ENCODE data around the gene SPDL1.

DNA sequence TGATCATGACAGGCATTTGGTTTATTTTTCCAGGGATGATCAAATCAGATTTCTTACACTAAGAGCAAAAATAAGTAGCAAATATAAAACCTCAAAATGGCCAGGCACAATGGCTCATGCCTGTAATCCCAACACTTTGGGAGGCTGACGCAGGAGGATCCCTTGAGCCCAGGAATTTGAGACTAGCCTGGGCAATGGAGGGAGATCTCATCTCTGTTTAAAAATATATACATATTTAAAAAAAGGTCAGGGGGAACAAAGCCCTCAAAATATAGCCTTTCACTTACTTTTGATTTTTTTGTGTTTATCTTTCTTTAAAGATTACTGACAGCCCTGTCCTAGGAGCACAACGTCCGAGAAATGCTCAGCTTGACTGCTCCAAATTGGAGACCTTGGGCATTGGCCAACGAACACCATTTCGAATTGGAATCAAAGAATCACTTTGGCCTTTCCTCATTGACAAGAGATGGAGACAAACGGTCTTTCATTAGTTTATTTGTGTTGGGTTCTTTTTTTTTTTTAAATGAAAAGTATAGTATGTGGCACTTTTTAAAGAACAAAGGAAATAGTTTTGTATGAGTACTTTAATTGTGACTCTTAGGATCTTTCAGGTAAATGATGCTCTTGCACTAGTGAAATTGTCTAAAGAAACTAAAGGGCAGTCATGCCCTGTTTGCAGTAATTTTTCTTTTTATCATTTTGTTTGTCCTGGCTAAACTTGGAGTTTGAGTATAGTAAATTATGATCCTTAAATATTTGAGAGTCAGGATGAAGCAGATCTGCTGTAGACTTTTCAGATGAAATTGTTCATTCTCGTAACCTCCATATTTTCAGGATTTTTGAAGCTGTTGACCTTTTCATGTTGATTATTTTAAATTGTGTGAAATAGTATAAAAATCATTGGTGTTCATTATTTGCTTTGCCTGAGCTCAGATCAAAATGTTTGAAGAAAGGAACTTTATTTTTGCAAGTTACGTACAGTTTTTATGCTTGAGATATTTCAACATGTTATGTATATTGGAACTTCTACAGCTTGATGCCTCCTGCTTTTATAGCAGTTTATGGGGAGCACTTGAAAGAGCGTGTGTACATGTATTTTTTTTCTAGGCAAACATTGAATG, 12.8 kb downstream of the MAT2B start:
- PRO-cap, 4 experiments: no peak in any of the 4 experiments
- RAMPAGE, long total RNA, 4 experiments: no peak in any of the 4 experiments

DNA sequence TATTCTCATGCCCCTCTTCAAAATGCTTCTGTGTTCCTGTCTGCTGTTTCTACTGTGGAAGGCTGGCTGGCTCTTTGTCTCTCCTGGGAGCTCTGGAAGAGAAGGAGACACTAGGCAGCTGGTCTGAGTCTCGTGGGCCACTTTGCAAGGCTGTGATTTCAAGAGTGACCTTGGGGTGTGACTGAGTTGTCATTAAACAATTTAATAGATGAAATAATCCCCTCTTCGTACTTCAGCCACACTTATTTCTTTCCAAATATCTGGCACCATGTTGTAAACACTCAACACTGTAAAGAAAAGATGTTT, 200.6 kb downstream of the MAT2B start:
- PRO-cap, 4 experiments: no peak in any of the 4 experiments
- RAMPAGE, long total RNA, 4 experiments: no peak in any of the 4 experiments

DNA sequence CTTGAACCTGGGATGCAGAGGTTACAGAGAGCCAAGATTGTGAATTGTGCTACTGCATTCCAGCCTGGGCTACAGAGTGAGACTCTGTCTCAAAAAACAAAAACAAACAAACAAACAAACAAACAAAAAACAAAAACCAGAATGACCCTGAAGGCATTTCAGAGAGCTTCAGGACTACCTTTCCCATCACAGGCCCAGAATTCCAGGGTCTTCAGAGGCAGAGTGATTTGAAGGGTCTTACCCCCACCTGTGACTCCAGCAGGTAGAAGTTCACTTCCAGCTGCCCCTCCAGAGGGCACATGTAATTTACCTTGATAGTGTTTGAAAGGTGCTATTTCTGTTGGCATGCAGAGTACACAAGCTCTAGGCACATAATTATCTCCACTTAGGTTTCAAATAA, 952.3 kb downstream of the MAT2B start:
- PRO-cap, 4 experiments: no peak in any of the 4 experiments
- RAMPAGE, long total RNA, 4 experiments: no peak in any of the 4 experiments

DNA sequence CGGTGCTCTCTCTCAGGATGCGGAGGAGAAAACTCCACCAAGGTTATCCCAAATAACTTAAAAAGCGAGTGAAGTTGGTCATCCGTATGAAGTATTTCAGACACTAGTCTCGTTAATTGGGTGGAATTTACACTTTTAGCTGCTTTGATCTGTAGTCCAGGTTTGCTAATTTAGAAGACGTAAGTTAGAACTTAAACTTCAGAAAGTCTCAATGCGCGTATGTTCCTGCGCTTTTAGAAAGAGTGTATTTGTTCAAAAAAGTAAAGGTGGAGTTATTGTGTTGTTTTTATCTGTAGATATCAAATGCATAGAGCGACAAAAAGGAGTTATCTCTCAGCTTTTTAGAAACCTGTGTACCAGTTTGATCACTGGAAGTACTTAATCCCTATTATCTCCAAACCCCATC, 654.0 kb upstream of the TENM2 start:
- PRO-cap, 4 experiments: peak in 4 of 4 experiments; most common plus-strand start position 255 of the sequence (in 4)
- RAMPAGE, long total RNA, 4 experiments: no peak in any of the 4 experiments

GRCh38 chr5:167790422-167790896, 501.0 kb upstream of the WWC1 start:
- PRO-cap, 4 experiments: no peak in any of the 4 experiments
- RAMPAGE, long total RNA, 4 experiments: no peak in any of the 4 experiments

DNA sequence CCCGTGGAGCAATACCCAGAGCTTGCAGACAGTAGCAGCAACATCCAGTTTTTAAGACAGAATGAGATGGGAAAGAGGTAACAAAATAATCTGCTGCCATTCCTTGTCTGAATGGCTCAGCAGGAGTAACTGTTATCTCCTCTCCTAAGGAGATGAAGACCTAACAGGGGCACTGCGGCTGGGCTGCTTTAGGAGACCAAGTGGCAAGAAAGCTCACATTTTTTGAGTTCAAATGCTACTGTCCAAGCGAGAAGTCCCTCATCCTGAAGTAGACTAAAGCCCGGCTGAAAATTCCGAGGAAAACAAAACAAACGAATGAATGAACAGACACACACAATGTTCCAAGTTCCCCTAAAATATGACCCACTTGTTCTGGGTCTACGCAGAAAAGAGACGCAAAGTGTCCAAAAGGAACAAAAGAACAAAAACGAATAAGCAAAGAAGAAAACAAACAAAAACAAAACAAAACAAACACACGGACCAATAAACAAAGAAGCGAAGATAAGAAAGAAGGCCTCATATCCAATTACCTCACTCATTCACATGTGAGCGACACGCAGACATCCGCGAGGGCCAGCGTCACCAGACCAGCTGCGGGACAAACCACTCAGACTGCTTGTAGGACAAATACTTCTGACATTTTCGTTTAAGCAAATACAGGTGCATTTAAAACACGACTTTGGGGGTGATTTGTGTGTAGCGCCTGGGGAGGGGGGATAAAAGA, 28.6 kb upstream of the WWC1 start:
- PRO-cap, 4 experiments: no peak in any of the 4 experiments
- RAMPAGE, long total RNA, 4 experiments: no peak in any of the 4 experiments

DNA sequence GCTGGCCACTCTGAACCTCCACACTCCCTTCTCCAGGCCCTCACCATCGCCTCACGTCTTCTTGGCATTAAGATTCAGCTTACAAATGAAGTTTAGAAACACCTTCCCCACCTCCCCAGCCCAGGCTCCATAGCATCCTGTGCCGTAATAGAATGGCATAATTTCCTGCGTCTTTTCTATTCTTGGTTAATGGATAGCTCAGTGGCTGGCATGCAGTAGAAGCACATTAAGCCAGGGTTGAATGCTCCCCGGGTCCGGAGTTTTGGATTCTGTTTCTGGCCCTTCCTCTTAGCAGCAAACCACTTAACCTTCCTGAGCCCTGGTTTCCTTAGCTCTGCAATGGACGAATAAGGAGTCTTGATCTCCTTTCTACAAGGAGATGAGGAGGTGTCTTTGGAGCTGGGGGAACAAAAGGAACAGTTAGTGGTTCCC, 13.9 kb downstream of the WWC1 start:
- PRO-cap, 4 experiments: no peak in any of the 4 experiments
- RAMPAGE, long total RNA, 4 experiments: no peak in any of the 4 experiments

GRCh38 chr5:168328830-168329268, 37.4 kb downstream of the WWC1 start:
- PRO-cap, 4 experiments: no peak in any of the 4 experiments
- RAMPAGE, long total RNA, 4 experiments: no peak in any of the 4 experiments

DNA sequence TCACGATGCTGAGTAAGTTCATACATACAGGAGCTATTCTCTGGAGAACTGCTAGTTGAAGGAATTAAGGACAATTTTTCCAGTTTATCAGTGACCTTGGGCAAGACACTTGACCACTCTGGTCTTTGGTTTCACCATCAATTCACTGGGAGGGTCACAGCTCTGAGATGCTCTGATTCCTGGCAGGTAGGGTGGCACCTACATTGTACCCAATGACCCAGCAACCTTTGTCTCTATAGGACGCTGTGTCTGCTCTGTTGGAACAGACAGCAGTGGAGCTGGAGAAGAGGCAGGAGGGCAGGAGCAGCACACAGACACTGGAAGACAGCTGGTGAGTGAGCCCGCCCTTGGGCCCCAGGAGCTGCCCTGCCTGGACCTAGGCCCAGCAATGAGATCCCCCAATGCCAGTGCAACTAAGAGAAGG, 42.0 kb upstream of the RARS1 start:
- PRO-cap, 4 experiments: no peak in any of the 4 experiments
- RAMPAGE, long total RNA, 4 experiments: no peak in any of the 4 experiments

DNA sequence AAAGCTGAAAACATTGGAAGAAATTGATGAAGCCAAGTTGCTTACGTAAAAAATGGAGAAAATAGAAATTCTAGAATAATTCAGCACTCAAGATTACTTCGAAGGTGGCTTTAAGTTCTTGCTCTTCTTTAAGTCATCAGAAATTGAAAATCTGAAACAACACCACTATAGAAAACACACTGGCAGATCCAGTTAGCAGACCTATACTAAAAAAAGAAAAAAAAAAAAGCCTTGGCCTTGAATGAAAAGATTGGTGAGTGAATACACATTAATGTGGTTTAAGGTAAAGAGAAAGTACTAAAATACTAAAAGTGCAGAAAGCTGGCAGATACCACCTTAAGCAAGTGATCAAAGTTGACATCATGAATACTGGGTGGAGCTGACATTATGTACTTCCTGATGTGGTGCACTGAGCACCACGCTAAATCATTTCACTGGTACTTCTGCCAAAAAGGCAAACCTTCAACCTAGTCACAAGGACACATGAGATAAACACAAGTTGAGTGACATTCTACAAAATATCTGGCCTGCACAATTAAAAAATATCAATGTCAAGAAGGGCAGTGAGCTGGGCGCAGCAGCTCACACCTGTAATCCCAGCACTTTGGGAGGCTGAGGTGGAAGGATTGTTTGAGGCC, 33.7 kb upstream of the PANK3 start:
- PRO-cap, 4 experiments: no peak in any of the 4 experiments
- RAMPAGE, long total RNA, 4 experiments: no peak in any of the 4 experiments

DNA sequence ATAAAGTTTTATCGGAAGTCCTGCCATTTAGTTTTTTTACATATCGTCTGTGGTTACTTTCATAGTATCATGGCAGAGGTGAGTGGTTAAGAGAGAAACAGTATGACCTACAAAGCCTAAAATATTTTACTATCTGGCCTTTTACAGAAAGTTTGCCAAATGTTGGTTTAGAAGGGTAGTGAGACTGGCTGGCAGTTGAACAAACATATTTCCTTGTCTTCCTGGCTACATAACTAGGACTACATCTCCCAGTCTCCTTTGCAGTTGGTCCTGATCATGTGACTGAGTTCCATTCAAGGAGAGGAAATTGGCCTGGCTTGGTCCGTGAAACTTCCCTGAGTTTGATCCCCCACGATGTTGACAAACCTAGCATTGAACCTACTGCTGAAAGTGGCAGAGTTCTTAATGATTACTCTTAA, 280.9 kb downstream of the SLIT3 start:
- PRO-cap, 4 experiments: no peak in any of the 4 experiments
- RAMPAGE, long total RNA, 4 experiments: no peak in any of the 4 experiments

- PRO-cap, 4 experiments: peak in 4 of 4 experiments; most common plus-strand start chr5:169583788 (in 4); most common minus-strand start chr5:169583452 (in 1)
- RAMPAGE, long total RNA, 4 experiments: start-site peak on the plus strand in 4 of 4 experiments, at chr5:169583736-169583788 at its widest, 37 to 313 reads per replicate
These were observed at the start of gene SPDL1 for GRCh38 chr5:169583194-169584276. SPDL1 (plus strand) TSS chr5:169583773.

GRCh38 chr5:169980631-169981116, 379 bp upstream of the INSYN2B start:
- PRO-cap, 4 experiments: no peak in any of the 4 experiments
- RAMPAGE, long total RNA, 4 experiments: no peak in any of the 4 experiments

GRCh38 chr5:170283494-170283934, 14.1 kb downstream of the LCP2 start:
- PRO-cap, 4 experiments: no peak in any of the 4 experiments
- RAMPAGE, long total RNA, 4 experiments: no peak in any of the 4 experiments

GRCh38 chr5:170386555-170387144, 2.5 kb downstream of the KCNMB1 start:
- PRO-cap, 4 experiments: no peak in any of the 4 experiments
- RAMPAGE, long total RNA, 4 experiments: no peak in any of the 4 experiments

- PRO-cap, 4 experiments: no peak in any of the 4 experiments
- RAMPAGE, long total RNA, 4 experiments: no peak in any of the 4 experiments
These were observed 1.6 kb upstream of the KCNMB1 start for GRCh38 chr5:170390687-170391172.

DNA sequence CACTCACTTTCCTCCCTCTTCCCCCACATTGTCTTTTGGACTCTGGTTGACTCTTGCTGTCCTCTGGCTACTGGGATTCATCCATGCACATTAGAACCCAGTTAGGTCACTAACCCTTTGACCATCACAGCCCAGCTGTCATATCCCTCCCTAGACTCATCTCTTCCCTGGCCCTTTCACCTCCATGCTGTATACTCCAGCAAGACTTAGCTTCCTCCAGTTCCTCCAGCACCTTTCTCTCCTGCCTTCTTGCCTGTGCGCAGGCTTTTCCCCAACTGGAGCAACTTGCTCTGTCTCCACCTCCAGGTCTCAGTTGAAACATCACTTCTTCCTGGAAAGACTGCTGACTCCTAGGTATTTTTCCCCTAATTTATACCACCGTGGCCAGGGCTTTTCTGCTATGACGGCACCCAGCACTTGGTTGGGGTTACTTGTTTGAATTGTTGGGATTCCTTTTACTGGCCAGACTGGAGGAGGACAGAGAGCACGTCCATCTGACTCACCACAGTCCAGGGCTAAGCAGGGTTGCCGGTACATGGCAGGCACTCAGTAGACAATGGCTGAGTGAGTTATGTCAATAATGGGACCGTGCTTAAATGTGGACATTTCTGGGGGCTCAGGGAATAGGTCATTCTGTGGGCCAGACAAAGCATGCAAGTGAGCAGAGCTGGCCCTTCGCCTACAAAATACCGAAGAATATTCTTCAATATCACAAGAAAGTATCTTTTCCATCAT, 67.5 kb downstream of the KCNIP1 start:
- PRO-cap, 4 experiments: no peak in any of the 4 experiments
- RAMPAGE, long total RNA, 4 experiments: no peak in any of the 4 experiments

DNA sequence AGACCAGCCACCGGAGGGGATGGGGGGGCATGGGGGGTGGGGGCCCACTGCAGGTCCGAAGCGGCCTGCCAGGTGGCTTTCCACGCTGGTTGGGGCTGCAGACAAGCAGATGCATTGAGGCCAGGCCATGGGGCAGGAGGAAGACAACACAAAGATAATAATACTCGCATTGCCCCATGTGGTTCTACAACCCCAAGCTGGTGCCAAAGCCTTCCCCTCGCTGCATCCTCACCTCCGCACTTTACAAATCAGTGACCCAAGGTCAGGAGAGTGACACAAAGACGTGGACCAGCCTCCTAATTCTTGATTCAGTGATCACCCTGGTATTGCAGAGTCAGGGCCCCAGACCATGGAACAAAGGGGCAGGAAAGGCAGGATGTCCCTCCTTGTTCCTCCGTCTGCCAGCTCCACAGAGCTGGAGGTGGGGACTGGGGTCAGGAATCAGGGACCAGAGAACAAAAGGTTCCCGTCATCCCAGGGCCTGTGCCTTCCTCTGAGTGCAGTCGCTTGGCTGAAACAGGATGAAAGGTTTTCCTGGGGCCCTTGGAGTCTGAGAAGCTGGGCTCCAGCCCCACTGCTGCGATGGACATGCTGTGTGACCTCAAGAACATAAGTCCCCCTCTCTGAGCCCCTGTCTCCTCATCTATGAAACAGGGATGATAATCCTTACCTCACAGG, 37.1 kb upstream of the GABRP start:
- PRO-cap, 4 experiments: no peak in any of the 4 experiments
- RAMPAGE, long total RNA, 4 experiments: no peak in any of the 4 experiments

- PRO-cap, 4 experiments: no peak in any of the 4 experiments
- RAMPAGE, long total RNA, 4 experiments: no peak in any of the 4 experiments
These were observed 16.0 kb upstream of the GABRP start for GRCh38 chr5:170767395-170768091.

DNA sequence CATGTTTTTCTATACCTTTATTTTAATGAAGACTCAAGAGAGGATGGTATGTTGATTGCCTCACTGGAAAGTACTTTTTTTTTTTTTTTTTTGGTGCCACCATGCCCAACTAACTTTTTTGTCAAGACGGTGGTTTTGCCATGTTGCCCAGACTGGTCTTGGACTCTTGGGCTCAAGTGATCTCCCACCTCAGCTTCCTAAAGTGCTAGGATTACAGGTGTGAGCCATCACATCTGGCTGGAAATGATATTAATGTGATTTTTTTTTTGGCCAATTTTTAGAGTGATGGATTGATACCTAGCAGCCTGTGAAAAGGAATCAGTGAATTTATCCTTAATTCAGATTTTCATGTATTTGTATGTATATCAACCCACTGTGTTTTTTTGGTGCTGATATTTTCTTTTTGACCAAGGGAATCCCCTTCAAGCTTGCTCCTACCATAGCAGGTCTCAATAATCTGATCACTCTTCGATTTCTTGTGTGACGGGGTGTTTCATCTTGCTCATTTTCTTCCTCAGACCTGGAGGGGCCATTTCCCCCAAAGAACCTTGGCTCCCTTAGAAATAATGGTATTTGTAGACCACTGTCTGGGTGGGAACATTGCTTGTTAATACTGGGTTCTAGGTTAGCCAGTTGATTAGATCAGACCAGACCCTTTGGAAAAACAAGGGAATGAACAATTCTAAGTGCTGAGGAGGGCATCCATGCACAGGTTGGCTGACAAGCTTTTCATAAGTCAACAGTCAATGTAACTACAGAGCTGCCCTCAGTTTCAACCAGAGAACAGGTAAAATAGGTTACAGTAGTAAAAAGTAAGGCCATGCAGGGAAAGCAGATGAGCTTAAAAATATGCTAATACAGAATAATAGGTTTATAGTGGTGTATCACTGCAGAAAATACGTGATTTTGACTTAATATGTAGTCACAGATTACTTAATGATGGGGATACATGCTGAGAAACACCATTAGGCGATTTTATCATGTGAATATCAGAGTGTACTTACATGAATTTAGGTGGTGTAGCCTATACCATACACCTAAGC, 6.5 kb upstream of the FGF18 start:
- PRO-cap, 4 experiments: no peak in any of the 4 experiments
- RAMPAGE, long total RNA, 4 experiments: no peak in any of the 4 experiments

All from spleen (tissue), 7 donors.